Cardiac ventricle fibroblast (primary cell): ENCODE measurements around a stretch of chr1.

- RAMPAGE, long total RNA, result no peak
Observed at GRCh38 chr1:15620155-15620738, 3.0 kb downstream of the DDI2 start.

GRCh38 chr1:15696940-15697795, 13.0 kb downstream of the PLEKHM2 start:
- RAMPAGE, long total RNA, result no peak

GRCh38 chr1:15764009-15764916, 5.7 kb downstream of the FBLIM1 start:
- RAMPAGE, long total RNA, result no peak

DNA sequence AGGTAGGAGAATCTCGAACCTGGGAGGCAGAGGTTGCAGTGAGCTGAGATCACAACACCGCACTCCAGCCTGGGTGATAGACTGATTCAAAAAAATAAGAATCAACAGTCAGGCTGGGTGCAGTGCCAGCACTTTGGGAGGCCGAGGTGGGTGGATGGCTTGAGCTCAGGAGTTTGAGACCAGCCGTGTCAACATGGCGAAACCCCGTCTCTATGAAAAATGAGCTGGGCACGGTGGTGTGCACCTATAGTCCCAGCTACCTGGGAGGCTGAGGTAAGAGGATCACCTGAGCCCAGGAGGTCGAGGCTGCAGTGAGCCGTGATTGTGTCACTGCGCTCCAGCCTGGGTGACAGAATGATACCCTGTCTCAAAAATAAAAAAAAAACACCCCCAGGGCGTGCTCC, 20.4 kb downstream of the UQCRHL start:
- RAMPAGE, long total RNA, result no peak

- RAMPAGE, long total RNA, result no peak
Observed at GRCh38 chr1:15931527-15932587, 44.0 kb downstream of the ZBTB17 start.

GRCh38 chr1:15940320-15941261, 35.3 kb downstream of the ZBTB17 start:
- RAMPAGE, long total RNA, result no peak

DNA sequence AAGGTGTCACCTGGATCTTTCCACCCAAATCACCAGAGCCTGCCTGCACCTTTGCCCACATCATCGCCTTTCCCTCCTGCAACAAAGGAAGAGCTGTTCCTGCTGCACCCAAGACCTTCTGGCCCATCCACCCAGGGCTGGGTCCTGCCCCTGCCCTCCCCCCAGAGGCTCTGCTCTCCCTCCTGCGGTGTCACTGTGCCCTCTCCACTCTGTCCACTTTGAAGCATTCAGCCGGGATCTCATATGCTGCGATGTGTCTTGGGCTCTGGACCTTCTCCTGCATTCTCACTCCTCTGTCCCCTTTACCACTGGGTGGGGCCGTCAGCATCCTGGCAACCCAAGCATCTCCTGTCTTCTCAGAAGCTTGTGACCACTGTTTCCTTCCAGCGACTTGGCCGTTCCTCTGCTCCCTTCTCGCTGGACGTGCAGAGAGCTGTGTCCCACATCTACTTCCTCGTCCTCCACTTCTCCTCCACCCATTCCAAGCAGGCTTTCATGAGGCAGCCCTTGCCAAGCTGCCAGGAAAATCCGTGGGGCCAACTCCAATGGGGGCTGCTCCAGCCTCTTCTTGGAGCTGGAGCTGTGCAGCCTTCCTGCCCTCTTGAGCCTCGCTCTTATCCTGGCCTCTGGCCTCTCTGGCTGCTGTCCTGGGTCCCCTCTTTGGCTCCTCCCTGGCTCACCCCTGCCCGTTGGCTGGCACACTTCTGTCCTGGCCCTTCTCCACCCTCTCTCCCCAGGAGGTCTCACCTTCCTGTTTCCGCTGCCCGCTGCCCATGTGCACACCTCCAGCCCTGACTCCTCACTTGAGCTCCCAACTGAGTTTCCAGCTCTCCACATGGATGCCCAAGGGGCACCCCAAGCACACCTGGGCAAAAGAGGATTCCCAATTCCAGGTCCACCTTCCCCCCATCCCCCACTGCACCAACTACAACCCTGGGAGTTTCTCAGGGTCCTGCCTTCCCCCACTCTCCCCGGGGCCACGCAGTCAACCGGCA, 8.8 kb downstream of the FAM131C start:
- RAMPAGE, long total RNA, result no peak

GRCh38 chr1:16115203-16116459, 40.2 kb downstream of the EPHA2 start:
- RAMPAGE, long total RNA, result no peak

DNA sequence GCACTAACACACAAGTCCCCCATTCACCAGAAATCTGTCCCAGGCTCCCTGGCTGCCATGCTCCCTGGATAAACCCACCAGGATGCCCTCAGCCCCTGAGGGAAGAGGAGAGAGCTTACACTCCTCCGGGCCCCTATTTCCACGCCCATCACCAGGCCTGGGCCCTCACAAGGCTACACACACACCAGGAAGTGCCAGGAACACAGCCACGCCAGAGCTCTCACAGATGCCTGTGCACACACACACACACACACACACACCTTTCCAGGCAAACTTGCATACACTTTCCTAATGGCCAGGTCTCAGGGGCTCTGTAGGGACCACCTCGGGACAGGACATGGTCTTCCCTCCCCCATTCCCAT, 9.6 kb upstream of the EPHA2 start:
- RAMPAGE, long total RNA, result no peak

GRCh38 chr1:16180332-16180830, 24.5 kb upstream of the EPHA2 start:
- RAMPAGE, long total RNA, result no peak

DNA sequence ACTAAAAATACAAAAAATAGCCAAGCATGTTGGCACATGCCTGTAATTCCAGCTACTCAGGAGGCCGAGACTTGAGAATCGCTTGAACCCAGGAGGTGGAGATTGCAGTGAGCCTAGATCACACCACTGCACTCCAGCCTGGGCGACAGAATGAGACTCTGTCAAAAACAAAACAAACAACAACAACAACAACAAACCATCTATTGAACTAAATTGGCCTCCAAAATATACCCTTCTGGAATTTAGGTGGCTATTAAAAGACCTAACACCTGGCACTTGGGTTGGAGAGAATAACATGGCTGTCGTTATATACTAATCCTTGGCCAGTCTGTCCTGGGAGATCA, 24.1 kb downstream of the ARHGEF19 start:
- RAMPAGE, long total RNA, result no peak

DNA sequence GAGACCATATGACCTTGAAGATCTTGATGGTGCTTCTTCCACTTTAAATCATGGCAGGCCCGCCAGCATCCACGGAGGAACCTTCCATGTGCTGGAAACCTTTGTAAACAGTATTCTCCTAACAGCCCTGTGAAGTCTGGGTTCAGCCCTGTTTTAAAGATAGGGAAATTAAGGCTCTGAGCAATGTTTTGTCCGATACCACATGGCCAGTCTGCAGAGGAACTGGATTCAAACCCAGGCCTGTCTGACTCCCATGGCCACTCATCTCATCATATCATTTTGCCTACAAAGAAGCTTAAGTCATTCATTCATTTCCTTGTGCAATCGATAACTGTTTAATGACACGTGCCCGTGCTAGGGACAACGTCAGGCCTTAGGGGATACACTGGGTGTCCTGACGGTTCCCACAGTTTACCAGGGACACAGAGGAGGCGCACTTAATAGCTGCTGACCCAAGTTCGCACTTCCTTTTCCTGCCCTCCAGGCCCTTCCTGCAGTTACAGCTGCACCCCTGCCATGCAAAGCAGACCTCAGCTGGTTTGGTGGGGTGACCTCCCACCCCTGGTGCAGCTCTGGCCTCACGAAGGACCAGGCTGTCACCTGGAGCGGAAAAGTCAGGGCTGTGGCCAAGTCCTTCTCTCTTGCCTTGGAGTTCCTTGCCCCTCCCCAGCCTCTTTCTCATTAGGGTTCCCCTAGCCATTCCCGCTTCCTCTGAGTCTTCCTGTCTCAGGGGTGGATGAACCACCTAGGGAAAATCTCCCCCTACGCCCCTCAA, 4.3 kb downstream of the SPATA21 start:
- RAMPAGE, long total RNA, result no peak

- RAMPAGE, long total RNA, result no peak
Observed at GRCh38 chr1:16458655-16459196, 18.2 kb downstream of the NECAP2 start.

DNA sequence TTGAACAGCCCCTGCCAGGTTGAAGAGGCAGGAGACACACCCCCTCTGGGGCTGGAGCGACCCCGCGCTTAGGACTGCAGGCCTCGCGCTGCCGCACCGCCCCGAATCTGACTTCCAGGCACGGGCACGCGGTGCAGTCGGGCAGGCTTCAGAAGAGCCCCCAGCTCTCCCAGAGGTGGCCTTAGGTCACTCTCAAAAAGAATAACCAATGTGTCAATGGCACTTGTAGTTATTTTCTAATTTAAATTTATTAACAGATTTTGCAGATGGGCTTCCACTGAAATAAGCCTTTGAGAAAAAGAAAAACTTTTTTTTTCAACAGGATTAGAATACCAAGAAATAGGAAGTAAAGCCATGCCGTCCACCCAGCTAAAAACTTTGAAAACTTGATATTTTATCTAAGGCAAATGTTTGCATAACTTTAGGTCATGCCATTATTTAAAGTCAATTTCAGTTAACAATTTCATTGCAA, 173.3 kb downstream of the NECAP2 start:
- RAMPAGE, long total RNA, result no peak

DNA sequence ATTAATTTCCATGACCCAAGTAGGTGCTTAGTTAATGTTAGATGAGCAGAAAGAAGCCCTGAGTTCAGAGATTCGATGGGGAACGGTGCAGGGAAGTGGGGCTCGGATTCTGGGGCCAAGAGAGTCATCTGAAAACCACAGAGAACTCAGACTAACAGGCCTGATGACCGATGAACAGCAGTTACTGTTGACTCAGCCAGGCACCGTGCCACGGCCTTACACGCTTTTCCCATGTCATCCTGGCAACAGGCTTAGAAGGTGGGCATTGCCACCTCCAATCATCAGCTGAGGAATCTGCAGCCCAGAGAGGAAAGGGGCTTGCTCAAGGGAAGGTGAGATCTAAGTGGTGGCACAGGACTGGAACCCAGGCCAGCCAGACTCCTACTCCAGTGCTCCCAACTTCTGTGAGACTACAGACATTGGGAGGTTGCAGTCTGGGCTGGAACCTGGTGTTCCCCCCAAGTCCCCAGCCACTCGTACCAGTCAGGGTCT, 182.9 kb downstream of the NECAP2 start:
- RAMPAGE, long total RNA, result no peak

DNA sequence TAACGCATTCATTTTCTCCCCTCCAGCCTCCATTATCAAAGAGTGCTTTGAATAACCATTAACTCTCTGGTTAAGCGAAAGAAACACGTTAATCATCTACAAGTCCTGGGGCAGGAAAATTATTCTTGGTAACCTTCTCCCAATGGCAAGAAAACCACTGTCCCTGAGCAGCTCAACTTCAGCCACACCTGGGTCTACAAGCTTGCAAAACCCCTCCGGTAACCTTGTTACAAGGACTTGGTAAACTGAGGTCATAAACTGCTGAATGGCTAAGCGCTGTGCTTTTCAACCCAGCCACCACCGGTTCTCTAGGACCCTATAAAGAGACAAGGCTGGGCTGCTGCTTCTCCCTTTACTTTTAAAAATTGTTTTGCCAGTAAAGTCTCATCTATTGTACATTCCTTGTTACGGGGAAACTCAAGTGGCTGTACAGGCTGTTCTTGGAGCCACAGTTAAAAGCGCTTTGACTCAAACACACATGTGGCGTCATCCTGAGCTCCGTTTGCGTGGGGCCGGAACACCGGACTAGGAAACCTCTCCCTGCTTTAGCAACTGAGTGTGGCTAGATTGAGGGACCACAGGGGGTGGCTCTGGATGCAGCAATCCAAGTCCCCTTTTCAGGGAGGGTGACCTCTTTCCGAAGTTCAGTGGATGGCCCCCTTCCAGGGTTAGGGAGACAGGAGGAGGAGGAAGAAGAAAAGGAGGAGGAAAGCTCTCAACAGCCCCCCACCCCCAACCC, 156.6 kb upstream of the CROCC start:
- RAMPAGE, long total RNA, result no peak

GRCh38 chr1:16869722-16870053, 52.0 kb upstream of the CROCC start:
- RAMPAGE, long total RNA, result no peak

- RAMPAGE, long total RNA, result no peak
Observed at GRCh38 chr1:16873259-16873584, 48.5 kb upstream of the CROCC start.

GRCh38 chr1:16929671-16930396, 8.1 kb downstream of the CROCC start:
- RAMPAGE, long total RNA, result no peak

DNA sequence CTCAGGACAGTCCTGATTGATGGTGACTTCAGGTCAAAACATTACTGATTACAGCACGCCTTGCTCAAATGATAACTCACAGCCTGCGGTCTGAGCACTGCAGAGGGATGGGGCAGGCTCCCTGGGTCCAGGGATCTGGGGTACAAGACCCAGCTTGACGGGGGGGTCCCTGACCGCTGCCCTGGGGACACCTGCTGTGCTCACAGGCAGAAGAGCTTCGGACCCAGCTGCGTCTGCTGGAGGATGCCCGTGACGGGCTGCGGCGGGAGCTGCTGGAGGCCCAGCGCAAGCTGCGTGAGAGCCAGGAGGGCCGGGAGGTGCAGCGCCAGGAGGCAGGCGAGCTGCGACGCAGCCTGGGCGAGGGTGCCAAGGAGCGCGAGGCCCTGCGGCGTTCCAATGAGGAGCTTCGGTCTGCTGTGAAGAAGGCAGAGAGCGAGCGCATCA, 25.3 kb downstream of the MFAP2 start:
- RAMPAGE, long total RNA, result no peak